ENCODE measurements around the gene CACYBP.

- RRBS: 40% methylated on average over 1 of the region's 3 CpGs
These were observed 40.4 kb downstream of the FASLG start for GRCh38 chr1:172699249-172699748.

DNA sequence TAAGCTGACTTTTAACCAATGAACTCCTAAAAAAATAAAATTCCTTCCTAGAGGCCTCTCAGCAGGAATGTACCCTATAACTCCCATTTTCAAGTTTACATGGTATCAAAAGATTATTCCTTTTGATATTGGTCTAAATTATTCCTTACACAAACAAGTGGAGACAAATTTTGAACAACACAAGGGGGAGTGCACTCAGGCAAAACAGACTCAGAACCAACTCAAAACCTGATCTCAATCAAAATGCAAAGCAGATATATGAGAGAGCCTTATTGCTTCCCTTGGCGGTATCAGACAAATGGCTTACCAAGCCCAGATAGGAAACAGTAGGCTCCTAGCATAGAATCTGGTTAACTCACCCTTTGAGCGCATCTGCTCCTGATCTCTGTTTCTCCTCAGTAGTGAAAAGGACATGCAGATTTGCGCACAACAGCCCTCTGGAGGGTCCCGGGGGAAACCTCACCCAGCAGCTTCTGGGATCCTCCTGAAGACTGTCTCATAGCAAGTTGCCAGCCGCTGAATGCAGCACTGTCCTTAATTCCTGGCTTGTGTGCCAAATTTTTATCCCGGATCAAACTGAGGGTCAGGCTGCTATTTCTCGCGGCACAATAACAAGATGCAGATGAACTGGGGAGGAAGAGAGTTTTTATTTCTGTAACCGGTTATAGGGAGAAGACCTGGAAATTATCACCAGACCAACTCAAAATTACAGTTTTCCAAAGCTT lies 192.1 kb downstream of the FASLG start:
- RRBS: 94% methylated on average over 2 of the region's 9 CpGs

GRCh38 chr1:172986587-172987207 lies 64.0 kb downstream of the TNFSF18 start:
- RRBS: no CpG with 5 or more reads among the region's 22 CpGs

GRCh38 chr1:173415494-173416175 lies 61.5 kb upstream of the PRDX6 start:
- RRBS: no CpG with 5 or more reads among the region's 6 CpGs

- RRBS: no CpG with 5 or more reads among the region's 5 CpGs
These were observed 33.3 kb upstream of the PRDX6 start for GRCh38 chr1:173443645-173444440.

DNA sequence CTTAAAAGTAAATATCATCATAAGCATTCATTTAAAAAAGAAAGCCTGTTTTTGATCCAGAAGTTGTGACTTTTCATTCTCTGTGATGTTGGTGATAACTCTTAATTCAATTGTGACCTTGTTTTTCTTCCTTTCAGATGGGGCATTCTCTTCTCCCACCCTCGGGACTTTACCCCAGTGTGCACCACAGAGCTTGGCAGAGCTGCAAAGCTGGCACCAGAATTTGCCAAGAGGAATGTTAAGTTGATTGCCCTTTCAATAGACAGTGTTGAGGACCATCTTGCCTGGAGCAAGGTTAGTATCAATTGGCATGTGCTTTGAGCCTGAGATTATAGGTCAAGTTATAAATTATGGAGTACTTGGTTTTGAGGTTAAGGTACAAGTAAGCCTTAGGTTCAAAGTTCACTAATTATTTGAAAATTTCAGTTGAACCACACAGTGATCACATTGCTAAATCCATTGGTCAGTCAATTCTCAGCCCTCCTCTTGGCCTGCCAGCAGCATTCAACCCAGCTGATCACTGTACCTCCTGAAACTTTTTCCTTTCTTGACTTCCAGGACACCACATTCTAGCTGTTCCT lies 4.1 kb downstream of the PRDX6 start:
- RRBS: no CpG with 5 or more reads among the region's 1 CpG

GRCh38 chr1:173507573-173508011 lies 30.5 kb downstream of the PRDX6 start:
- RRBS: no CpG with 5 or more reads among the region's 6 CpGs

- RRBS: no CpG with 5 or more reads among the region's 5 CpGs
These were observed 50.0 kb downstream of the PRDX6 start for GRCh38 chr1:173526951-173527619.

DNA sequence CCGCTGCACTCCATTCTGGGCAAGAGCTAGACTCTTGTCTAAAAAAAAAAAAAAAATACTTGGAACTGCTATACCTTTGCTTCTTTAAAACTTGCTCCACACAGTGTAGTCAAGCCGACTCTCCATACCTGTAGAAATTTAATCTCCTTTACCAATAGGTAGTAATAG lies 3.1 kb upstream of the ZBTB37 start:
- RRBS: no CpG with 5 or more reads among the region's 2 CpGs

DNA sequence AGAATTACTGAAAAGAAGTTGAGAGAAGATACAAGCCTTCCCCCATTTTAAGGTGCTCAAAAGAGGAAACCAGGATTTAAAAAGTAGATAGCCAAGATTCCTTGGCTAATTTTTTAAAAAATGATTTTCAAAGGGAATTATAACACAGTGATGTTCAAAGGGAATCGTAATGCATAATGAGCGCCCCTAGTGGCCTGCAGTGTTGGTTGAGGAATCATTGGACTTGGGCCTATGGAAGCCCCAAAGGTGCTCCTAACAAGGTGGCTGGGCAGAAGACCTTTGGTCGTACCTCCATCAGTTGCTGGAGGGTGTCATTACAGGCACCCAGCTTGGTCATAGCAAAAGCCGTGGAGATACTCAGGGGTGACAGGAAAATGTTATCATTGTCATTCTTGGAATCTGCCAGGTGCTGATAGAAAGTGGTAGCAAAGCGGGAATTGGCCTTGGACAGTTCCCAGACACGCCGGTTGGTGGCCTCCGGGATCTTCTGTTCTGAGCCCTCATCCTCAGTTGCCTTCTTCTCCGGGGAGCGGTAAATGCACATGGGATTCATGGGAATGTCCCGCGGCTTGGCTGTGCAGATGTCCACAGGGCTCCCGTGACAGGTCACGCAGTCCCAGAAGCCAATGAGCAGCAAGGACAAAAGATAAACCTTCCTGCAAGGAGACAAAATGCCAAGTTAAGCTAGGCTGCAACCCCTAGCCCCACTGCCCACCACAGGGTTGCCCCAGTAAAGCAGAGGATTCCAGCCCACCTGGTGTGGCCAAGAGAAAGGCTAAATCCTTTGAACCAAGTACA lies 2.7 kb downstream of the SERPINC1 start:
- RRBS: 100% methylated on average over 1 of the region's 14 CpGs

DNA sequence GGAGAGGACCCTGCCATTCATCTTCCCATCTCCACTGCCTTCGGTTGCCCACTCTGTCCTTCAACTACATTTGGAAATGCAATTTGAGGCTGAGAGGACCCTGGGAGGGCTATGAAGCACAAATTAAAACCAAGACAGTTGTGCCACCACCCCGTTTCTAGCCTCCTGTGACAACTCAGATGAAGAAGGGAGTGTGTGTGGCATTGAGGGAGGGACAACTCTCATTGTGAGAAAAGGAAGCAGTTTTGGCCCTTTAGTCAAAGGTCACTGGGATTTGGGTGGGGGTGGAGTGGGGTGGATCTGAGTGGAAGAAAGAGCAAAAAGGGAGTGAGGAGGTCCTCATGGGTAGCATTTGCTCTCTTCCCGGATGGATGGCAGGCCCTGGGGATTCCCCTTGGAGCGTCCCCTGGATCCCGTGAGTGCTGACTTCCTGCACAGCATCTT lies 579 bp downstream of the SERPINC1 start:
- RRBS: no CpG with 5 or more reads among the region's 5 CpGs

DNA sequence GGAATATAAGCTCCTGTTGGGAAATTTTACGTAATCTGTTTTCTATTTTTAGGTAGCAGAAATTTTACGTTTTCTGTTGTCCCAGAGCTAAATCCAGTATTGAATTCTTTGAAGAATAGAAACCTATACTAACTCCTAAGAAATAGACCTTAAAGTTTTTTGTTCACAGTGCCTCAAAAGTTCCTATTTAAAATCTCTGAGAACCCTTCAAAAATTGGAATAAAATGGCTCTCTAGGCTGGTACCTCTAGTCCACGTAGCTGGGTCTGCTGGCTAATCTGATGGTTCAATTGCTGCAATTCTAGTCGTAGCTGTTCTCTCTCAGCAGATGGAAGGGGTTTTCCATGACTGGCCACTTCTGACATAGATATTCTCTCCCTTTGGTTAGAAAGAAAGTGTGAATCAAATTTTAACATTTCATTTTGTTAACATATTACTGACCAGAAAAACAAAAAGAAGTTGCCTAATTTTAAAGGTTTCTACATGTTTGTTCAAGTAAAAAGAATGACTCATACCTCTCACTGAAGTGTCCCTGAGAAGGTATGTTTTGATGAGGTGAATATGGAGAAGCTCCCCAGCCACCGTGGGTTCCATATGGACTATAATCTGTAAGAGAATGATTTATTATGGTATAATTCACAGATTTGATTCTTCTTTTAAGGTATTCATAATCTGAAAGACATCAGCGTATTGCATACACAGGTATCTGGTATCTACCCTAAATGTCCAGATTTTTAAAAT lies 29.3 kb upstream of the SERPINC1 start:
- RRBS: no CpG with 5 or more reads among the region's 6 CpGs

DNA sequence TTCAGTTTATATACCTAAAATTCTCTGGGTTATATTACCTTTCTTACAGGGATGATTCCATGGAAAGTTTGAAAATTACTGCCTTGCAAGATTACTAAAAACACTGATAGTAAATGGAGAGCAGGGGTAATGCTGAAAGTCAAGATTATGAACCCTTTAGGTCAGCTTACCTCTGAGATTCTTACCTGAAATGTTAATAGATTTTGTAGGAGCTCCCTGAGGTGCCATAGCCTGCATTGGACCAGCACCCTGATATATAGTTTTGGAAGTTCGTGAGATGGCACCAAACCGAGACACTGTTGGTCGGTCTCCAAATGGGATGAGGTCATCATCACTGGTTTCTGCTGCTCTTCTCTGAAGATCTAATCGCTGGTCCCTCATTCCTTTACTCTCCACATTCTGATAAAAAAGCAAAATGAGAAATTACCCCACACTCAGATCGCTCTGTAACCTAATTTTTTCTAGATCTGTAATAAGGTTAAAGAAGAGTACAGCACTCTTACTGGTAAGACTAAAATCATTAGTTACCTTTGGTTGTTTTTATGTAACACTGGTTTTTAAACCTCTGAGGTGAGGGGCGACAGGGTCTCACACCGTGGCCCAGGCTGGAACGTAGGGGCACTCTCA lies 30.2 kb upstream of the SERPINC1 start:
- RRBS: no CpG with 5 or more reads among the region's 8 CpGs

DNA sequence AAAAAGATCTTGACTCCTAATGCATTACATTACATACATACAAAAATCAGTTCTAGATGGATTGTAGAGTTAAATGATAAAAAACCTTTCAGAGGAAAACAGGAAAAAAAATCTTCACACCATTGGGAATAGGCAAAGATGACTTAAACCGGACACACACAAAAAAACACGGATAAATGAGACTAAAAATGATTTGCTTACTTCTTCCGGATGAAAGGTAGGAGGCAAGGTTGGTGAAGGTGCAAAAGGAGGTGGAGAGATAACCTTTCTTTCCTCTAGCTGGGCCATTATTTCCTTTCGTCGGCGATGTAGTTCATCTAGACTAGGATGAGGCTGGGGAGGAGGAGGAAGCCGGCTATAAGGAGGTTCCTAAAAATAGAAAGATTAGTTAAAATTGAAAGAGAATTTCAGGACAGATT lies 43.8 kb upstream of the SERPINC1 start:
- RRBS: no CpG with 5 or more reads among the region's 7 CpGs

GRCh38 chr1:174471739-174472365 lies 24.1 kb downstream of the GPR52 start:
- RRBS: no CpG with 5 or more reads among the region's 4 CpGs

GRCh38 chr1:174800157-174800576 lies 199.6 kb upstream of the CACYBP start:
- RRBS: no CpG with 5 or more reads among the region's 9 CpGs

GRCh38 chr1:174999500-175000468 lies at the start of gene CACYBP:
Gene CACYBP, plus strand, starts transcription at chr1:174999947.
- RRBS: 2% methylated on average over 12 of the region's 103 CpGs

DNA sequence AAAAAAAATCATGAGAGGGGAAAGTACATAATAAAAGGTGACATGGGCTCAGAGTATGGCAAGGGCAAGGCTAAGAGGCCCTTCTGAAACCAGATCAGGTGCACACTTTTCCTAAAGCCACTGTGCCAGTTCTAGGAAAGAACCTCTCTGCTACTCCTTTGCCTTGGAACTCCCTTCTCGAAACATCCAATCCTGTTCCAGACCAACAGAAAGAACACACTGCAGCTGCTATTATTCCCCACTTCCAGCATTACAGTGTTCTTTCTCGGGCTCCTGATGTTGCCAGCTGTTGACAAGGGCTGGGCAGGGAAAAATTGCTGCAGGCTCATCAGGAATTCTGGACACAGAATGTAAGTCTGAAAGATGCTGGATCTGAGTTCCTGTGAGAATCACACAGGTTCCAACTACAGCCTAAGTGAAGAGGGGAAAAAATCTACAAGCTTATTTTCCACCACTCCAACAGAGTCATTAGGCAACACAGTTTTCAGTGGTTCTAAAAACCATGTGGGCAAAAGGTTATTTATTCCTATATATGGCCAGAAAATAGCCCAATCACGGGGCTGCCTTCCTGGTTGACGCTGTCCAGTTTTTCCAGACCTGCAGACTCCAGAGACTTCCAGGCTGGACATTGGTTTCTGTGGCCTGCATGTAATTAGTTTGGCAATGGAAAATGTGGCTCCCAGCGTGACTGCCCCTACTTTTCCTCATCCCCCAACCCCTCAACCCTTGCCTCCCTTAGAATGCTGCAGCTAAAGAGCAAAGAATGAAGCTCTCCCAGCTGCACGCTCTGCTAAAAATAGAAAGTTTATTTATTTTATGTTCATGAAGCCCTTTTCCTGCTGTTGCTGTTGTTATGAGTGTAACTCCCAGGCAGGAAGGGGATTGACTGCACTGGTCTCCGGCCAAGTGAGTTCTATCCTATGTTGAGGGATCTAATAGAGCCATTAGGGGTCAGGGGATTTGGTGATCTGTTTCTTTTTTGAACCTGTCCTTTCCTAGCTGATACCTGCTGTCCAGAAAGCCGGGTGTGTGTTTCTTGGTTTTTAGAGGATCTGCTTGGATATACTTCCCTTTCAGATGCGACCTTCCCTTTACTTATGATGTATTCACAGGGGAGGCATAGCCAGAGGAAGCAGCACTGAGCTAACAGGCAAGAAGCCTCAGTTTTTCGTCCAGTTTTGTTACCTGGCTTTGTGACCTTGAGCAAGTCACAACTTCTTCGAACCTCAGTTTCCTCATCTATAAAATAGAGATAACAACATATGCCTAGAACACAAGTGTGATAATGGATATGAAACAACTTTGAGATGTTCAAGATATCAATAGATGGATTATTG lies 8.4 kb upstream of the KIAA0040 start:
- RRBS: no CpG with 5 or more reads among the region's 11 CpGs